WTC11 (cell line): ENCODE measurements around the genes PCDHB12, TAF7, PCDHGB3, PCDHGC4 and ARAP3.

DNA sequence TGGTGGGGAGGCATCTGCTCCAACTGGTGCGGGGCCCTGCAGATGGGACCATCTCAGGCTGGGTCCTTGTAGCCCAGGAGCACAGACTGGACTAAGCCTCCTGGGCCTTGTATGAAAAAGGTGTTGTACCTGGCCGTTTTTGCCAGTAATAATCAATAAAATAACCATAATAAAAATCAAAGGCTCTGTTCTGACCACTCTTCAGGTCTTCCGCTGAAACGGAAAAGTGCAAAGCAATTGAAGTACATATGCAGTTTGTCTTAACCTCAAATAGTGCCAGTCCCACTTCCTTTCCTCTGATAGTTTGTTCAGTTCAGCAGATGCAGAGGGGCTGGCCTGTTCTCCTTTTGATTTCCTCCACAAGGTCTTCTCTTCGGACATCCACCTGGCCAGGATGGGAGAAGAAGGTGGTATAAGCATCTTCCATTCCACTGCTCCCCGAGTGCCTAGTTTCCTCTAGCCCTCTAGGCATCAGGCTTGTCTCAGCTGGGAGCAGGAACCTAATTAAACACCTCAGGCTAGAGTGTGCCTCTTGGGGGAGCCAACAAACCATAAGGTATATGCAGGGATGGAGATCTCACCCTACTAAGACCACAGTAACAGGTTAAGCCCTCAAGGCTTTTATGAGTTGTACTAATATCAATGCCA is 692 bp upstream of the DND1 start:
- PRO-cap: no peak

DNA sequence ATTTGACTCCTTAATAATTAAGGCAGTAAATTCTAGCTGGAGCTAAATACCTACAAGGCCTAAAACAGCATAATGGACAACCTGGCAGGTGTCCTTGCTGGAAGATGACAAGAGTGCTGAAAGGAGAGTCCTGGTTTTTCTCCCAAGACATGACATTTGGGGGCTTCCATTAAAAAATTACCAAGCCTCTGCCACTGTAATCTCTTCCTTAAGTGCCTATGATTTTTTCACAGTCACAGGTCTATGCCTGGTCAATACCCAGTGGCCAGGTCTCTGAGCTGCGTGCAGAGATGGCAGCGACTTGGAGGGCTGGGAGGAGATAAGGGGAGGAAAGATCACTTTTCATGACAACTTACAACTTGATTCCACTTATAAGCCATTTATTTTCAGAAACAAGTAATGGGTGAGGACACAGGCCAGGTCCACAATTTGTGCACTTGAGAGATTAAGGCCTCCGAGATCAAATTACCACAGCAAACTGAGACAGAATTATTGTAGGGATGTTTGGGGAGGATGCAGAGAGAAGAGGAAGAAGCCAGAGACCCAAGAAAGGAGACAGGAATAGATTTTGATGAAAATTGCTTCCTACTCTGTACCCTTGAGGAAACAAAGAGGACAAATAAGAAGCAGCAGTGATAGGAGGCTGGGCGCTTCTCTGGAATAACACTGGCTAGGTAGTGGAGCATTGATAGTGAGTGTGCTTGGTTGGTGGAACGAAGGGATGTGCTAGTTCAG is 1.9 kb upstream of the PCDHAC2 start:
- PRO-cap: no peak

DNA sequence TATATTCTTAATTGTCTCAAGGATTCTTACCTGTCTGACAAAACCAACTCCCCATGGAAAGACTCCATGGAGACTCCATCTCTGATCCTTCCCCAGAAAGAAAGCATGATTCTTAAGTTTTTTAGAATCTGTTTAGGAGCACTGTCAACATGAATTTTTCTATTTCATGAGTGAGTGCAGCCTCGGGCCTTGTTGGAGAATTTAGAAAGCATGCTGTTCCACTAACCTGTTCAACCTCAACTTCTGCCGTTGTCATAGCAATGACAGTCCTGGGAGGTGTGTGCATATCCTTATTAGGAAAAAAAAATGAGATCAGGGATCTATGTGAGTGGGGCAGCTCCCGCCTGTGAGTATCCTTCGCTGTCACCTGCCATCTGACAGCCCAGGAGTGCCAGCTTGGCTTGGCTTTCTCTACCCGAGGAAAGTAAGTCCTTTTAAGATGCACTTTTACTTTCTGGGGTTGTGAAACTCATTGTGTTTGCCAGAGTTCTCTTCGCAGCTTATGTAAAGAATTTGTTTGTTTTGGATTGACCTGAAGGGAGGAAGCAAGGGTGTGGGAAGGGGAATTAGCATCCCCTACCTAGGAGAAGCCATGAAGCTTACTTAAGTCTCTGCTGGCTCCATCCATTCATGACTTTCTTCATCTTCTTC is 21.8 kb downstream of the PCDHAC2 start:
- PRO-cap: no peak

- PRO-cap: no peak
Observed at GRCh38 chr5:141050955-141051196, 298 bp upstream of the PCDHB1 start.

GRCh38 chr5:141084302-141085306 is 9.8 kb upstream of the PCDHB2 start:
- PRO-cap: unidirectional peak, plus-strand start at chr5:141084664

- PRO-cap: unidirectional peak, plus-strand start at chr5:141208719
Observed at GRCh38 chr5:141208575-141208936, at the start of gene PCDHB12. PCDHB12 (plus strand) TSS chr5:141208719.

- PRO-cap: bidirectional peak, plus-strand start at chr5:141320973, minus-strand start at chr5:141320779
Observed at GRCh38 chr5:141320683-141321437, at the start of gene TAF7. TAF7 (minus strand) TSS chr5:141320784.

DNA sequence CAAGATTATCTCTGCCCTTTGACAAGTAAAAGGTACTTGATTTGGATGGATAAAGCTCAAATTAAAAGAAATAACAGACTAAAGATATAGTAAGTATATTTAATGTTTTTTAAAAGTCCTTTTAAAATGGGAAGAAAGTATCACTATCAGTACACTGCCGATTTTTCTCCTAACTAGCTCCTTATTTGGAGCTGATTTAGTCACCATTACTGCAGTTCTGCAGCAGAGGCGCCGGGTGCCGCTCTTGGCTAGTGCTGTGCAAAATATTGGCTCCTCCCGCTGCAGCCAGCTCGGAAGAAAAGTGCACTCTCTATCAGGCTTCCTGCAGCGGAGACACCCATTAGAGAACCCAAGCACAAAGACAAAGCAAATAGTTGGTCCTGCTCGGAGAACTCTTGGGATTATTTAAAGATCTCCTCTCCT is at the start of gene PCDHGB3:
Gene PCDHGB3, plus strand, starts transcription at position 304 of the 423 bp plus-strand sequence.
- PRO-cap: no peak

GRCh38 chr5:141484498-141485222 is at the start of gene PCDHGC4:
PCDHGC4 (plus strand) TSS chr5:141485030.
- PRO-cap: bidirectional peak, plus-strand start at chr5:141485063, minus-strand start at chr5:141484915

DNA sequence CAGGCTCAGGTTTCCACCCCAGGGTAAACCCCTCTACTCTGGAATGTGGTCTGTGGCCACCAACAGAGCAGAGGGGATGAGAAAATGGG is 25.5 kb downstream of the PCDHGC5 start:
- PRO-cap: bidirectional peak, plus-strand start at position 43 of the sequence, minus-strand start outside the sequence

GRCh38 chr5:141638005-141638474 is 1.2 kb downstream of the RELL2 start:
- PRO-cap: bidirectional peak, plus-strand start at chr5:141638298, minus-strand start at chr5:141638055

DNA sequence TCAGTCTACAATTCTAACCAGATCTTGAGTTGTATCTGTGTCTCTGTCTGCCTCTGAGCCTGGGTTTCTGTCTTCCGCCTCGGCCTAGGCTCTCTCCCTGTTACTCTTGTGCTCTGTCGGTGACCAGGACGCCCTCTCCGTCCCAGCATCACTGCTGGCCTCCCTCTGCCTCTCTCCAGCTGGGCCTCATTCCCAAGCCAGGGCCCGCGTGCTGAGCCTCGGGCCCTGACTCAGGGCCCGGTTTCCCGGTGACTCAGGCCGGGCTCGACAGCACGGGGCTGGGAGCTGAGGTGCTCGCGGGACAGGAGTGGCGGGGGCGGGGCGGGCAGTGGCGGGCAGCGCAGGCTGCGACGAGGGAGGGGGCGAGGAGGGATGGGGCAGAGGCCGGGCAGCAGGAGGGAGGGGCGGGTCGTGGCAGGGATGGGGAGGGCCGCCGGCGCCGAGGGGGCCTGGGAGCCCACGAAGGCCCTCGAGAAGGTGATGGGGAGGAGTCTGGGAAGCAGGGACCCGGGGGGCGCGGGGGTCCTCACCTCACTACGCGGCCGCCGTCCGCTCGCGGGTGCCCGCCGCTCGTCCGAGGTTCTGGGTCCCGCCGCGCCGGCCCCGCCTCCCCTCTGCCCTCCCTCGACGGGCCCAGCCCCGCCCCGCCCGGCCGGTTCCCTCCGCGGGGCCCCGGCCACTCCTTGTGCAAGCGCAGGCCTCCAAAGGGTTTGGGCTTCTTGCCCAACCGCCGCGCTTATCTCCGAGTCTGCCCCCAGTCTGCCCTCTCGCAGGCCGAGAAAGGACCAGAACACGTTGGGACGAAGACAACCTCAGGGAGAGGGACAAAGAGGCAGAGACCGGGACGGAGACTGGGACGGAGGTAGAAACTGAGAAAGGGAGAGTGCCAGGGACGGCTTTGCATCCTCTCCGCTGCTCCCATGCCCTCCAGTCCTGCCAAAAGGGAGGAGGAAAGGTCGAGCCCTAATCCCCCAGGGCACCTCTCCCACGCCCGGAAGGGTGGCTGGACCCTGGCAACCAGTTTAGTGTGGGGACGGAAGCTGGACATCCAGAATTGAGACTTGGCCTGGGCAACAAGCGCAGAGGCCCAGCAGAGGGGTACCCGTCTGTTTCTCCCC is at the start of gene ARAP3:
Gene ARAP3, minus strand, starts transcription at position 588 of the 1,118 bp plus-strand sequence.
- PRO-cap: bidirectional peak, plus-strand start at position 534 of the sequence, minus-strand start at position 561 of the sequence; bidirectional peak, plus-strand start at position 704 of the sequence, minus-strand start at position 616 of the sequence

- PRO-cap: no peak
Observed at GRCh38 chr5:141693165-141693916, 11.3 kb upstream of the ARAP3 start.

DNA sequence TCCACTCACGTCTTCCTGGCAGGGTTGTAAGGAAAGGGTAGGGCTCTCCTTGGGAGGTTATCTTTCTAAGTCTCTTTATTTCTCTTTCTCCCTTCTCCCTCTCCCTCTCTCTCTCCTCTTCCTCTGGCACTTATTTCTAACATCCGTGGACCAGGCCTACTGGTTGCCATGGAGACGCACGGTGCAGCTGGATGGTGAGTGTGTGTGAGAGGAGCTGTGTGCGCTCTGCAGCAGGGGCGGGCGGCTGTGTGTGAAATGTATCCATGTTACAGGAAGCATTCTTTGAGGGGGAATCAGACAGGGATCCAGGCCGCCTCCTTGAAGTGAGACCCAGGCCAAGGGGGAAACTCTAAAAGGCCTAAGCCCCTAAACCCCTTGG is 32.2 kb downstream of the PCDH1 start:
- PRO-cap: no peak

DNA sequence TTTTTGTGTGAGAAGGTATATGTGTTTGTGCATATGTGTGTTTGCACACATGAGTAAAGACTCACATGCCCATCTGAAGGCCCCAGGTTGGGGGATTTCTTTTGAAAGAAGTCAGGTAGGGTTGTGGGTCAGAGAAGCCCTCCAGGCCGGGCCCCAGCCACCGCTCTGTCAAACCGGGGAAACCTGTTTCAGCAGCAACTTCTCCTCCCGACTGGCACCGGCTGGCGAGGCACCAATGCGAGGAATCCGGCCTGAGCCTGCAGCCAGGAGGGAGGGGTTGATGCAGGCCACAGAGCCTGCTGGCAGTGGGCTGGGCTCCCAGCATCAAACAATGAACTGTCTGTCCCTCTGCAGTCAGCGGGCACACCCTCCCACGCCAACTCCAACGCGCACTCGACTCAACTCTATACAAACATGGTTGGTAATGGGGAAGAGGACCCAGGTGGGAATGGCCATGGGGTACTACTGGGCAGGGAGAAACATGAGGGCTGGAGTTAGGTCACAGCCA is 12.1 kb downstream of the PCDH1 start:
- PRO-cap: no peak

DNA sequence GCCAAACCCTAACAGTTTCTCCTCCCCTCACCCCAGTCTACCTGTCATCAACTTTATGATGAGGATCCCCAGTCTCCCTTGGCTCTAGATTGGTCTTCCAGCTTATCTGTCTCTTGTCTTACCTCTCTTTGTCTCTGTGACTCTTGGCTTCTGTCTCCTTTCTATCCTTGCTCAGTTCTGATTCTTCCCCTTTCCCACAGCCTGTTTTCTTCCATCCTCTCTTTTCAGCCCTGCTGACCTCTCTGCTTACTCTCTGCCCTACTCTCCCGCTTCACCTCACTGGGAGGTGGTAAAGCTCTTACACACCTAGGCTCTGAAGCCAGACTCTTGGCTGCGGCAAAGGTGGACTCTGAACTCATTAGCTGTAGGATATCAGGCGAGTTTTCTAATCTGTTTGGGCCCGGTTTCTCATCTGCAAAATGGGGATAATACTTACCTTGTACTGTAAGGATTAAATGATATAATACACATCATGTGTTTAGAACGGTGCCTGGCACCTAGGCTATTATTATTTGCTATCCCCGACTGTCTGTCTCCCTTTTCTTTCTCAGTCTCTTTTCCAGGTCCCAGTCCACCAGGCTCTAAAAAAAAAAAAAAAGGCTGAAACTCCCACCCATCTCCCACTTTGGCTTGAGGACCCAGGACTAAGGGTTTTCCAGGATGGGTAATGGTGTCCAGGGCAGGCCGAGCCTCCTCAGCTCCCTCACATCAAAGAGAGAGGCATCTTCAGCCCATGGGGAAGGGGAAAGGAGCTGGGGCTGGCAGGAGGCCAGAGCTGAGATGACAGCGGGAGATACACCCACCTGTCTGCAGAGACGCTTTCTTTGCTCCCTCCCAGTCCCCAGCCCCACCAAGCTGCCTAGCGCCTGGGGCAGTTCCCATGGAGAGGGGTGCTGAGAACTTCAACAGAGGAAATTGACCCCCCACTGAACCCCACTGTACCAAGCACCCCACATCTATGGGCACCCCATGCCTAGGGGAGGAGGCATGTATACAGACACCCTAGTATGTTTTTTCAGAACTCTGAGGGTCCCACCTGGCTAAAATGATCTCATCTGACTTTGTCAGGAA is 10.8 kb downstream of the PCDH1 start:
- PRO-cap: no peak

DNA sequence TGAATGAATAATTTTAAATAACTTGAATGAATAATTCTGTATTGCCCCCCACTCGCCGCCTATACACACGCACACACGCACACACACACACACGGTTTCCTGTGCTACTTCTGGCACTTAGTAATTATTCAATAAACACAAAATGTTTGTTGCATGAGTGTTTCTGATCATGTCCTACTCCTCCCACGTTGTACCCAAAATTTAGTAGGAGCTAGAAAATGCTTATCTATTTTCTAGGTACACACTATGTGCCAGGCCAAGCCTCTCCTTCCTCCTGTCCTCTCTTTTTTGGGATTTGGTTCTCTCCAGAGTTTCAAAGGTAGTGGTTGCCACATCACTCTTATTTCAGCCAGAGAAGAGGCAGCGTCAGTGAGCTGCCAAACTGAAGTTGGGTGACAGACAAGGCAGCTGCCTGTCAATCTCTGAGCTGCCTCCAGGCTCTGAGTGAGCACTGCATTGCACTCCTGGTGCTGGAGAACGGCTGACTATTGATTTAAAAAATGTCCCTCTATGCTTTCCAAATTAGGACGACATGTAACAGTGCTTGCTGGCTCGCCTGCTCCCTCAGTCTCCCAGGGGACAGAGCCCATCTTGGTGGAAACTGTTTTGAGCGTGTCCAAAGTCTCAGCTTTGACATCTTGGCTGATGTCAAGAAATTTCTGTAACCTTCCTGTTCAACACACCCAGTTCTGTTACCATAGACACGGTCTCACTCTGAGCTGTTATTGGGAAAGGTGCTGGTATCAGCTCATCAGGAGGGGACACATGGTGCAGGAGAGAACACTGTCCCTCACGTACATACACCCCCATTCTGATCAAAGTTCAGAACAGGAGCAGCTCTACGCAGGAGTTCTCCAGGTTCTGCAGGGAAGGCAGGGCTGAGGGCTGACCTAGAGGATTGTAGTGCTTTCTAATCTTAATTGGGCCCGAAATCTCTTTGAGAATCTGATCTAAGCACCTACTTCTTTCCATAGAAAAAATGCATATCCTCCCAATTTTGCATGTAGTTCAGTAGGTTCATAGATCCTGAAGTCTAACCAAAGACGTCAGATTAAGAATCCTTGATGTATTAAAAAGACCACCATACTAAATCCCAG is 15.8 kb downstream of the PCDH12 start:
- PRO-cap: no peak

- PRO-cap: no peak
Observed at GRCh38 chr5:141958726-141959313, 818 bp upstream of the PCDH12 start.

- PRO-cap: no peak
Observed at GRCh38 chr5:142000567-142001399, 12.0 kb downstream of the GNPDA1 start.

GRCh38 chr5:142097636-142098363 is 10.8 kb upstream of the NDFIP1 start:
- PRO-cap: no peak